Left cardiac atrium (tissue), 1 donor: ENCODE results near the genes GALNT15 and RFTN1.

DNA sequence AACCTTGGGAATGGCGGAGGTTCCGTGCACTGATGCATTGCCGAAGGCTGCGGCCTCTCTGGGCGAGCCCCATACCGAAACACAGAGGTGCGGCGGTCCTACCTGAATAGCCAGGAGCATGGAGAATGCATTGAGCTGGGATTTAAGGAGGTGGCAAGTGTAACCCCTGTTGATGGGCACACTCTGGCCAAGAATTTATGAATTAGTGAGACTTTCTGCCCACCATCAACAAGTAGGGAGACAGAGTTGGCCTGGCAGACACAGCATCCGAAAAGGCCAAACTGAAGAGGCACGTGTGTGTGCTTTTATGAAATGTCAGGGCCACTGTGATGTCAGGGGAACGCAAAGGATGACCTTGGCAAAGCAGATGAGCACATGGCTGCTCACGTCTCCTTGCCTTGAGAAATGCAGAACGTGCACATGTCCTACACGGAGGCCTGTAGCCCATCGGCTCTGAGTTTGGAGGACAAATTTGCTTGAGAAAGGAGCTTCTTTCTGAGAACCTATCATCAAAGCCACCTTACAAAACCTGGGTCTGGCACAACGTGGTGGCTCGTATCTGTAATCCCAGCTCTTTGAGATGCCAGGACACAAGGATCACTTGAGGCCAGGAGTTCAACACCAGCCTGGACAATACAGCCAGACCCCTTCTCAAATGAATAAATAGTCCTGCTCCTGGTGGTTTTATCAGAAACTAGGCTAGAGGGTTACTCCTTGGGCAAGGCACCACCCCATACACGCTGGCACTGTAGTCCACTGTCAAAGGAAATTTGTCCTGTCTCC is 791 bp upstream of the SH3BP5 start:
- PRO-cap: no peak

- PRO-cap: no peak
These were observed 25.9 kb downstream of the COLQ start for GRCh38 chr3:15495445-15496216.

GRCh38 chr3:15623709-15624038 is 22.1 kb downstream of the BTD start:
- PRO-cap: no peak

GRCh38 chr3:15795677-15796280 is 2.0 kb downstream of the ANKRD28 start:
- PRO-cap: no peak

GRCh38 chr3:15871785-15872699 is 74.3 kb upstream of the ANKRD28 start:
- PRO-cap: no peak

DNA sequence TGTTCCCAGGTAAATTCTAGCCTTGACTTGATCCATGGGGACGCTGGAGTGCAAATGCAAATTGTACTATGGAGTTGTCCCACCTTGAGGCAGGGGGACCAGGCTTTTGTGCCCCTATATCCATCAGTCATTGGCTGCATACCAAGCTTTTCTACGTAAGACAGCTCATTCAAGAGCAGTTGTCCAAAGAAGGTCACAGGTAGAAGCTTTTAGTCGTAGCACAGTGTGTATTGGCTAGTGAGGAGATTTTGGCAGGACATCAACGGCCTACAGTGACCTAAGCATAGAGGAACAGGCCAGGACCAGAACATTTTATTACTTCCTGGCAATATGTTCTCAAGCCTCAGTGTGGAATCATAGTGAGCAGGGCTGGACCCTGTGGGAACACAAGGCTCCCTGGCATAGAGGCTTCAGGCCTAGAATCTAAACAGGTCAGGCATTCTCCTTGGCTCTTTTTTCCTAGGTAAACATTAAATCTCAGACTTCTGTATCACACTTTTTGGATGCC is 105.4 kb upstream of the ANKRD28 start:
- PRO-cap: unidirectional peak, plus-strand start at position 346 of the sequence

DNA sequence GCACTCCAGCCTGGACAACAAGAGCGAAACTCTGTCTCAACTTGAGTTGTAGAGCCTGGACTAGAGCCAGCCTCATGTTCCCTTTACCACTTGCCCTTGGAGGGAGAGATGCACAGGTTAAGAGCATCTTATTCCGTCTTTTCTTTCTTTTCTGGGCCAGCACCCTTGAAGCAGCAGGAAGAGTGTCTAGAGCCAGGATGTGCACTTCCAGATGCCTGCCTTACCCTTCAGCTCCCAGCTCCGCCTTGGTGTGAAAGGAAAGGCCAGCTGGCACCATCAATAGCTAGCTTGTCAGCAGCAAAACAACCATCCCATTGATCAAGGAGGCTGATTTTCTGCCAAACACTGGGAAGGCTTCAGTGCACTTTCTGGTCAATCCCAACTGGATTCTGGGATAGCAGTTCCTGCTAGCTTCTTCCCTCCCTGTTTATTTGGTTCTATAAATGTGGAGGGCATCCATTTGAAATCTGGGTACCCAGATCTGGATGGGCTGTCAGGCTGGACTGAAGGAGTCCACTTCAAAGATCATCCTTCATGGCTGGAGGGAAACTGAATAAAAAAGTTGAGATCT is 110.9 kb upstream of the GALNT15 start:
- PRO-cap: no peak

GRCh38 chr3:16068024-16068393 is 106.5 kb upstream of the GALNT15 start:
- PRO-cap: no peak

GRCh38 chr3:16134153-16134690 is 40.3 kb upstream of the GALNT15 start:
- PRO-cap: no peak

DNA sequence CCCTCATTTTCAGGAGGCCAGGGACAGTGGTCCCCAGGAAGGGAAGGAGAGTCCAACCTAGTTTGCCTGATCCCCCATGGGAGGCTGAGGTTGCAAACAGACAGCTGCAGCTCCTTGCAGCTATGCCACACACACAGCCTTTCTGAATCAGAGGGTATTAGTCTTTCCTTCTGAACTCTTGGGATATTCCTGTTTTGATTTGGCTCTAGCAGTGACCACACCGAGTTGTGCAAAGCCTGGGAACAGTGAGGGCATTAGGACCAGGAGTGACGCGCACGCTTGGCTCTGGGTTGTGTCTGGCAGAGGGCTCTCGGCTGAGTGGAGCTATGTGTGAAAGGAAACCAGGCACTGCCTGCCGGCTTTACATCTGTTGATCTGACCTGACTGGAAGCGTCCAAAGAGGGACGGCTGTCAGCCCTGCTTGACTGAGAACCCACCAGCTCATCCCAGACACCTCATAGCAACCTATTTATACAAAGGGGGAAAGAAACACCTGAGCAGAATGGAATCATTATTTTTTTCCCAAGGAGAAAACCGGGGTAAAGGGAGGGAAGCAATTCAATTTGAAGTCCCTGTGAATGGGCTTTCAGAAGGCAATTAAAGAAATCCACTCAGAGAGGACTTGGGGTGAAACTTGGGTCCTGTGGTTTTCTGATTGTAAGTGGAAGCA is at the start of gene GALNT15:
GALNT15 (plus strand) TSS at position 364 of the 670 bp plus-strand sequence.
- PRO-cap: bidirectional peak, plus-strand start at position 364 of the sequence, minus-strand start at position 229 of the sequence

GRCh38 chr3:16285914-16286658 is 21.1 kb downstream of the OXNAD1 start:
- PRO-cap: no peak

- PRO-cap: no peak
These were observed 35.9 kb downstream of the OXNAD1 start for GRCh38 chr3:16300861-16301432.

GRCh38 chr3:16304954-16305674 is 40.1 kb downstream of the OXNAD1 start:
- PRO-cap: no peak

DNA sequence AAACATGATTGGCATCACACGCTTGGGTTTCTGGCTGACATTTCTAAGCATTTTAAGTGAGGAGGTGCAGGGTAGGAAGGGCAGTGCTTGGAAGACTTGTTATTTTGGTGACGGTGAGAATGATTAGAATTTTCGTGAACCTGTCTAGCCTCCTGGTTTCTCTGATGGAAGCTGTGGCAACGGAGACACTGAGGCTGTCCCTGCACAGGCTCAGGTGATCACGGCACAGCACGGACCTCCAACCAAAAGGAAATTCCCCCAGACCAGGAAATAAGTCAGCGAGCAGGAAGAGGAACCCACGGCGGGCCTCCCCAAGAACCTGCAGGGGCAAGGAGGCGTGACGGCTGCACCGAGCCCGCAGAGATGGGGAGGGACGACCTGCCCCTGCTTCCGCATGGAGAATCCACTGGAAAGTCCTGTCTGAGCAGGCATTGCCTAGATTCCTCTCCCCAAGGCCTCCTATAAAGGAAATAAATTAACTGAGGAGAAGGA is 109.6 kb downstream of the OXNAD1 start:
- PRO-cap: no peak

GRCh38 chr3:16427035-16427888 is 86.2 kb downstream of the RFTN1 start:
- PRO-cap: no peak

GRCh38 chr3:16454591-16455588 is 58.6 kb downstream of the RFTN1 start:
- PRO-cap: no peak

GRCh38 chr3:16467370-16467897 is 46.1 kb downstream of the RFTN1 start:
- PRO-cap: no peak

DNA sequence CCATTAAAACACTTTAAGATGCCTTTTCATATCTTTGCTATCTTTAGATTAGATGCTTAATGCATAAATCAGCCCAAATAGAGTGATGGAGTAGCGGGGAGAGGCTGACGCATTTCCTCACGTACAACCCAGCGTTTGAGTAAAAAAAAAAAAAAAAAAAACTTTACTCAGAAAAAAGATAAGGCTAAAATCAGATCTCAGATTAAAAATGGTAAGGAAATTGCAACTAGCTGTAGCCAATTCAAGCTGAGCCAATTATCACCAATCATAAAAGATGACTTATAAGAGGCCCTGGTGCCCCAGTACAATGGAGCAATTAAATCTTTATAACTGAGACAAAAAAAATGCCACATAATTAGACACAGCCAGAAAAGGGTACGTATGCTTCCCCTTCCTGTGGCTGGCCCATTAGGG is 45.0 kb downstream of the RFTN1 start:
- PRO-cap: no peak

- PRO-cap: no peak
These were observed 2.5 kb downstream of the RFTN1 start for GRCh38 chr3:16510895-16511506.

GRCh38 chr3:16513401-16514163 is at the start of gene RFTN1:
TSS of gene RFTN1 (minus strand) at chr3:16513699.
- PRO-cap: bidirectional peak, plus-strand start at chr3:16513627, minus-strand start at chr3:16513654